SJSA1 (cell line): Measurements from ENCODE around the genes CPNE8 and LRRK2.

GRCh38 chr12:38823133-38823752 lies 82.1 kb downstream of the CPNE8 start:
- RAMPAGE, long total RNA = no peak

DNA sequence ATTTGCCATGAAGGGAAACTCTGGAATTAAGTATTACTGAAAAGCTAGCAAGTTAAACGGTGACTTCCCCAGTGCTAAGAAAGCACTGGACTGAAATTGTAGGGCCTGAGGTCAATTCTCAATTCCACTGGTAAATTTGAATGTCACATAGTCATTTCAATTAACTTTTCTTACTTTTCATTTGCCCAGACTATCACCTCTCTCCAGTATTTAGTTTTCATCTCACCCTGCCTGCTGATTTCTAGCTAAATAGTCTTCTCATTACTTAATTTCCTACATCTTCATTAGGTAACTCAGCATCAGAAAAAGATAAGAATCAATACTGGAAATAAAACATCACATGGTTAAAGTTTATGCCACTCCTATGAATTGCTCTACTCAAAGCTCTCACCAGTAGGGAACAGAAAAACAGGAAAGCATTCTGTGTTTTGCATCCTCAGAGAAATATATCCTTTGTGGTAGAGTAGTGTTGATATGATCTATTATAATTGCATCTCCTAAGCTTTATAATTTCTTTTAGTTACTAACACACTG lies 10.1 kb downstream of the CPNE8 start:
- RAMPAGE, long total RNA = no peak

DNA sequence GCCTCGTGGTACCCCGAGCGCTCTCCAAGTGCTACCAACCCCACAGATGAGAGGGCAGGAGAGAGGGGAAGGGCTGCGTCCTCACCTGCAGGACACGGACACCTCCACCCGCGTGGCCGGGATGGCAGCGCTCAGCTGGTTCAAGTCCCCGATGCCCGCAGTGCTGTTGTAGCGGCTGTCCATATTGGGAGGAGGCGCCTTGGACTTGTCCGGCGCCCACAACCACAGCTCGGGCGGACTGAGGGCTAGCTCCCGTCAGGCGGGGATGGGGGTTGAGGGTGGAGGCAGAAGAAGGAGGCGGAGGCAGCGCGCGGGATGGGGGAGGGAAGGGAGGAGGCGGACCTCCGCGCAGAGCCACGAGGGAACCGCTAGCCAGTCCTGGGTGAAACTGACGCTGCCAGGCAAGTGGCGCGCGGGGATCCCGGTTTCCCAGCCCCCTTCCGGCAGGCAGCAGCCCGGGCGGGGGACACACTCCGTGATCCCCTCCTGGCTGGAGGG lies at the start of gene CPNE8:
CPNE8 (minus strand) TSS at position 240 of the 498 bp plus-strand sequence.
- RAMPAGE, long total RNA = no peak

GRCh38 chr12:38906434-38907273 lies 1.3 kb upstream of the CPNE8 start:
- RAMPAGE, long total RNA = no peak

DNA sequence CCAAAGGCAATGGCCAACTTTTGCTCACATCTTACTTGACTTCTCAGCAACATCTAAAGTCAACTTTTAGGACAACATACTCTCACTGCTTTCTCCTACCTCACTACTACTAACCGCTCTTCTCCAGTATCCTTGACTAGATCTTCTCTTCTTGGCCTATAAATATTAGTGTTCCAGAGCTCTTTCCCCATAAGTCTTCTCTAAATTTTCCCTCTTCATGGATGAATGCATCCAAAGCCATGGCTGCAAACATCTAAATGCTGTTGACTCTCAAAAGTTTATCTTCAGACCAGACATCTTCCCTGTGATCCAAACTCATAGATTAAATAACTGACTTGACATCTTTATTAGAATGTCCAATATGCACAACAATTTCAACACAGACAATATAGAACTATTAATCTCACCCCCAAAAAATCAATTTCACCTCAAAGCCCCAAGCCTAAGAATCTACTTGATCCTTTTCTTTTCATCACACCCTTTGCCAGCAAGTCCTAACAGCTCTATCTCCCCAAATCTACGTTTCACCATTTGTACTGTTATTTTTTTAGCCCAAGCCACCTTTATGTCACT lies 18.6 kb downstream of the KIF21A start:
- RAMPAGE, long total RNA = no peak

DNA sequence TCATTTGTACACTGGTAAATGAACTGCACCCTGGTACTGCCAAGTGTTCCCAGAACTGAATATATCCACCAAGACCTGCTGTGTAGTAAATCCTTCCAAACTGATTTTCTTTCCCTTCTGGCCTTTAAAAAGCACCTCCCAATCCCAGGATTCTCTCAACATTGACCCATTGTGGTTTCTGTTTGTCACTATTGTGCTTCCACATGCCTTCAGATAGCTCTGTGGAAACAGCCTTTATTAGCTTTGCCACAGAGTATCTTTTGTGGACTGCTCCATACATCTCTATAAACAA lies 954 bp upstream of the KIF21A start:
- RAMPAGE, long total RNA = no peak

GRCh38 chr12:40223974-40224368 lies 826 bp upstream of the LRRK2 start:
- RAMPAGE, long total RNA = no peak

DNA sequence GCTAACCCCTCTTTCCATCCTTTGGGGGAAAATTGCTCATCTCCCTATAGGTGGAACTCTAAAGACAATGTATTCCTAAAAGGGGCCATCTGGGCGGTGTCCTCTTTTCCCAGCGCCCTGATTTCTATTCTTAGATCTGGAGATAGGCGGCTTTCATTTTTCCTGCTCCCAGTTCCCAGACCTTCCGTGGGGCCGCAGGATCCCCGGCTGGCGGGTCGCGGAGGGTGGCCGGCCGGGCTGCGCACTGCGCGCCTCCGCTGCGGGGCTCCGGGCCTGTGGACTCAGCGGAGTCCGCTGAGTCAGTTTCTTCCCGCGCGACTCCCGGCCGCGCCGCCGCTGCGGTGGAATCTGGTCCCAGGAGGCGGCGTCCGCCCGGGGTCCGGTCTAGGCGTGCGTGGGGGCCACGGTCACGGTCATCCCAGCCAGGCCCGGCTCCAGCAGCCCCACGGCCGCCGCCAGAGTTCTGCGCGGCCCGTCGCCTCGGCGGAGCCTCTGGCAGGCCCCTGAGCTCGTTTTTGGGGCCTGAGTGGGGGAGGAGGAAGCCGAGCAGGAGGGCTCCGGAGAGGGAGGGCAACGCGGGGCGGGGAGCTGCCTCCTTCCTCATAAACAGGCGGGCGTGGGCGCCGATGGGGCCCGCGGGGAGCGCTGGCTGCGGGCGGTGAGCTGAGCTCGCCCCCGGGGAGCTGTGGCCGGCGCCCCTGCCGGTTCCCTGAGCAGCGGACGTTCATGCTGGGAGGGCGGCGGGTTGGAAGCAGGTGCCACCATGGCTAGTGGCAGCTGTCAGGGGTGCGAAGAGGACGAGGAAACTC lies at the start of gene LRRK2:
LRRK2 (plus strand) TSS at position 629 of the 809 bp plus-strand sequence.
- RAMPAGE, long total RNA = no peak

- RAMPAGE, long total RNA = no peak
Observed at GRCh38 chr12:40474649-40475091, 217.6 kb upstream of the CNTN1 start.

DNA sequence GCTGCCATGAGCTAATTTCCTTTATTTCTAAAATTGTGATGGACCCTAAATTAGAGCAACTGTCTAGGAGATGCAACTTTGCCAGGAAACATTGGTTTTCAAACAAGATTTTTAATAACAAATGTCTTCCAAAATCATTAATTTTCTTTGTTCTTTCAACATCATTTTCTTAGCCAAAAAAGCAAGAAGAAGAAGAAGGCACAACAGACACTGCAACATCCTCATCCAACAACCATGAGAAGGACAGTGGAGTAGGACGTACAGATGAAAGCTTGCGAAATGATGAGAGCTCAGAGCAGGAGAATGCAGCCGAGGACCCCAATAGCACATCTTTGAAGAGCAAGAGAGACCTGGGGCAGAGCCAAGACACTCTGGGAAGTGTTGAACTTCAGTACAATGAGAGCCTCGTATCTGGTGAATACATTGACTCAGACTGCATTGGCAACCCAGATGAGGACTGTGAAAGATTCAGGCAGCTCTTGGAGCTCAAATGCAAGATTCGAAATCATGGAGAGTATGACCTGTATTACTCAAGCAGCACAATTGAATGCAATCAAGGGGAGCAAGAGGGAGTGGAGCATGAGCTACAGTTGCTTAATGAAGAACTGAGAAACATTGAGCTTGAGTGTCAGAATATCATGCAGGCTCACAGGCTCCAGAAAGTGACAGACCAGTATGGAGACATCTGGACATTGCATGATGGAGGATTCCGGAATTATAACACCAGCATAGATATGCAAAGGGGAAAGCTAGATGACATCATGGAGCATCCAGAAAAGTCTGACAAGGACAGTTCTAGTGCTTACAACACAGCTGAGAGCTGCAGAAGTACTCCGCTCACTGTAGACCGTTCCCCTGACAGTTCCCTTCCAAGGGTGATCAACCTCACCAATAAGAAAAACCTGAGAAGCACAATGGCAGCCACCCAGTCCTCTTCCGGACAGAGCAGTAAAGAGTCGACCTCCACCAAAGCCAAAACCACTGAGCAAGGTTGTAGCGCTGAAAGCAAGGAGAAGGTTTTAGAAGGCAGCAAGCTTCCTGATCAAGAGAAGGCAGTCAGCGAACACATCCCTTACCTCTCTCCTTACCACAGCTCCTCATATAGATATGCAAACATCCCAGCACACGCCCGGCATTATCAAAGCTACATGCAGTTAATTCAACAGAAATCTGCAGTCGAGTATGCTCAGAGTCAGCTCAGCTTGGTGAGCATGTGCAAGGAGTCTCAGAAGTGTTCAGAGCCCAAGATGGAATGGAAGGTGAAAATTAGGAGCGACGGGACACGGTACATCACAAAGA lies 384.5 kb downstream of the PDZRN4 start:
- RAMPAGE, long total RNA = no peak

- RAMPAGE, long total RNA = no peak
Observed at GRCh38 chr12:41918012-41918437, 226.6 kb downstream of the GXYLT1 start.

- RAMPAGE, long total RNA = no peak
Observed at GRCh38 chr12:42205984-42206611, 31.9 kb downstream of the YAF2 start.

DNA sequence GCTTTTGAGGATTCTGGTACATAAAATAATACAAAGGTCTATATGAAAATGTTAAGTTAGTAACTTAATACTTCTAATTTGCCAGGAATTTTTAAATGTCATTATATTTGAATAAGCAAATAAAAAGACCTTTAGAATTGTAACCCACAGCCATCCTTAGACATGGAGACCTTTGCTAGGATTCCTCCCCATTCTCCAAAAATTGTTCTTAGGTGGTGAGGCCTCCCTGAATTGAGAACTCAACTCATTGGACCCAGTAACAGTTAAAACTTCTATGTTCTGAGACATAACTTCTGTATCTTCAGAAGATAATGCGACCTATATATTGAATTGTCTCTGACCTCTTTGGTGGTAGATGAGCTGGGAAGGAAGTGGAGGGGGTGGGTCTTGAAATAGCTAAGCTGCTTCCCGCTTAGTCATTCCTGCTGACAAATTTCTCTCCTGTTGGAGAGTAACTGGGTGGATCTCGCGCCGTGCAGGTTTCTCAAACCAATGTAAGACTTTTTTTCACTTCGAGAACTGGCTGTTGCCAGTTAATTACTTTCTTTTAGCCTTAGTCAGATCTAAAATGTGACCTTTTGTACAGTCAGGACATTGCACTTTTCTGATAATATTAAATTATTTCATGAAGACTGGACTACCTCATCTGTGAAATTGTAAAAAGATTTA lies 100.7 kb downstream of the PPHLN1 start:
- RAMPAGE, long total RNA = no peak

DNA sequence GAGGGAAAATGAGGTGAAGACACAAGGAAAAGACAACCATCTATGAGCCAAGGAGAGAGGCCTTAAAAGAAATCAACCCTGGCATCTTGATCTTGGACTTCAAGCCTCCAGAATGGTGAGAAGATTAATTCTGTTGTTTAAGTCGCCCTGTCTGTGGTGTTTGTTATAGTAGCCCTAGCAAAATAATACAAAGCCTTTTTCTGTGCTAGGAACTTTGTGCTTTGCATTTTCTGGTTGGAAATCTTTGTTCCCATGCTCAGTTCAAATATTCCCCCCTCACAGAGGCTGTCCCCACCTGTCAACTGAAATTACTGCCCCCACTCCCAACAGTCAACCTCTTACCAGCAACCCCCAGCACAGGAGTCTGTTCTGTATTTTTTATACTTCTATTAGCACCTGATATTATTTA lies 62.9 kb upstream of the PRICKLE1 start:
- RAMPAGE, long total RNA = no peak

- RAMPAGE, long total RNA = no peak
Observed at GRCh38 chr12:42691788-42692592, 102.4 kb upstream of the PRICKLE1 start.

GRCh38 chr12:42969213-42969875 lies 379.8 kb upstream of the PRICKLE1 start:
- RAMPAGE, long total RNA = no peak

- RAMPAGE, long total RNA = no peak
Observed at GRCh38 chr12:44835437-44836432, 40.4 kb downstream of the NELL2 start.

DNA sequence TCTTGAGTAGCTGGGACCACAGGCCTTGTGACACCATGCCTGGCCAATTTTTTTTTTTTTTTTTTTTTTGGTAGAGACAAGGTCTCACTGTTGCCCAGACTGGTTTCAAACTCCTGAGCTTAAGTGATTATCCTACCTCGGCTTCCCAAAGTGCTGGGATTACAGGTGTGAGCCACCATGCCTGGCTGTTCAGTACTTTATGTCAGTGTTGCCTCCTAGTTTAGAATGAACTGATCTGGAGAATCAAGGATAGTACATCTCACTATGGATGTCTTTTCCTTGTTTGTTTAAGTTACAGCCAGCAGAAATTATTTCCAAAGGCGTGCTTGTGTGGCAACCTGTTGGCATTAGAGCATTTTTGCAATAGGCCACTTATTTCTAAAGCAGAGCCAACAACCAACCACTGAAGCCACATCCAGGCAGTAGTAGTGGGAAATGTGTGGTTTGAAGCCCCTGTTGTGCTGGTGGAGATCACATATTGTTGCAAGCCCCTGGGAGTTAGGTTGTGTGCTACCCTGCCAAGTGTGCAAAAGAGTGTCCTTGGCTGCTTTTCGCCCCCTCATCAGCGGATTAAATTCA lies 3.7 kb downstream of the ANO6 start:
- RAMPAGE, long total RNA = no peak

- RAMPAGE, long total RNA = no peak
Observed at GRCh38 chr12:45786363-45786830, 56.9 kb downstream of the ARID2 start.

DNA sequence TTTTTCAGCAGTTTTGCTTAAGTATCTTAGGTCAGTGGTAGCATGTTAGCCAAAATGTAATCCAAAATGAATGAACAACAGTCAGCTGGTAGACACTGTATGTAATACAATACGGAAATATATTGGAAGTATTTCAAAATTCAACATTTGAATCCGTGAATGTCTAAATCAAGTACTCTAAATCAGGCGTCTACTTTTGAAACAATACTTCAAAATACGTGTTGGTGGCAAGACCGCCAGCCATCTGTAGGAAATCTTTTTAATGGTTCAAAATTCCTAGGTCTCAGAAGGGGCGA lies 1.1 kb downstream of the SCAF11 start:
- RAMPAGE, long total RNA = no peak